Tongue (tissue), 2 donors: ENCODE measurements around the gene TOR1B.

GRCh38 chr9:129763150-129763558, 10.3 kb upstream of the PTGES start:
- RAMPAGE, long total RNA: no peak

DNA sequence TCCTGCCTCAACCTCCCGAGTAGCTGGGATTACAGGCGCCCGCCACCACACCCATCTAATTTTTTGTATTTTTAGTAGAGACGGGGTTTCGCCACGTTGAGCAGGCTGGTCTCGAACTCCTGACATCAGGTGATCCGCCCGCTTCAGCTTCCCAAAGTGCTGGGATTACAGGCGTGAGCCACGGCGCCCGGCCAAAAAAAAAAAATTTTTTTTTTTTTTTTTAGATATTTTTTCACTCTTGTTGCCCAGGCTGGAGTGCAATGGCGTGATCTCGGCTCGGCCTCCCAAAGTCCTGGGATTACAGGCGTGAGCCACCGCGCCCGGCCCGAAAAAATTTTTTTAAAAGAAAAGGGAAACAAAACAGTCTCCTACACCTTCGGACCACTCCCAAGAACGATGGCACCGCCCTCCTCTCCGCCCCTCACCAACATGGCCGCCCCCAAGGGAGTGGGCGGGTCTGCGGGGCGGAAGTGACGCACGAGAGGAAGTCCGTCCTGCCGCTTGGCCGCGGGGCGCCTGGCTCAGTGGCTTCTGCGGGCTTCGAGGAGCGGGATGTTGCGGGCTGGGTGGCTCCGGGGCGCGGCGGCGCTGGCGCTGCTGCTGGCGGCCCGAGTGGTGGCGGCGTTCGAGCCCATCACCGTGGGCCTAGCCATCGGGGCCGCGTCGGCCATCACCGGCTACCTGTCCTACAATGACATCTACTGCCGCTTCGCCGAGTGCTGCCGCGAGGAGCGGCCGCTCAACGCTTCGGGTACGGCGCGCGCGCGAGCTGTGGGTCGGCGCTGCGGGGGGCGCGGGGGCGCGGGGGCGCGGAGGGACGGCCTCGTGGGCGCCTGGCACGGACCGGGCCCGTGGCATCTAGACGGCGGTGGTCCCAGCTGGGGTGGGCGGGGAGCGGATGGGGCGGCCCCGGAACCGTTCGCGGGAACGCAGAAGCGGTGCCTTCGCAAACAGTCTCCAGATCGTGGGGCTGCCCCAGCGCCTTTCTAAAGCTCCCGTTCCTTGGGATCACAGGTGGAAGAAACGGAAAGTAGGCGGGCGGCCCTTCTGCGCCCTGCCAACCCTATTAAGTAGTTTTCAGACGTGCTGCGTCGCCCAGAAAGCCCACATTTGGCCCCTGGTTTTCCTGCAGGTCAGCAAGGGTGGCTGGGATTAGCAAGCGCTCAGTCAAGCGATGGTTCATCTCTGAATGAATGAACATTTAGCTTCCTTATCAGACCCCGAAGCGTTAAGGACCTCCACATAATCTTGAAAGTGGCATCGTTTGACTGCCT, at the start of gene TOR1B:
TOR1B (plus strand) TSS at position 524 of the 1,274 bp plus-strand sequence.
- RAMPAGE, long total RNA: no peak

DNA sequence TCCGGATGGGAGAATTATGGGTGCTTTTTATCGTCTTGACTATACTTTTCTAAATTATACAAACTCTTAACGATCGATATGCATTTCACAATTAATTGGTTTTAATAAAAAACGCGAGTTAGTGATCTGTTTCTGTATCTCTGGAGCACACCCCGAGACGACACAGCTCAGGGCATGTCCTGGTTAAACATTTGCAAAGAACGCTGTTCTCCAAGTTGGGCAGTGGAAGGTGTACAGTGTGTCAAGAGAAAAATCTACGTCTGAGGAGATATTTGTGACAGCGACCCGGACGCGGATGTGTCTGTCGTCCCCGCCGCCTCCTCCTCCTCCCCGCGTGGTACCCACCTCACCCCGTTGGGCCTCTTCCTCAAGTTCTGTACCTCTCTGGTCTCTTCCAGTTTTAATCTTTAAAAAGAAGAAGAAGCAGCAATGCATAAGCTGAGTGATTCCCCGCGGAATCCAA, 682 bp downstream of the C9orf78 start:
- RAMPAGE, long total RNA: no peak

DNA sequence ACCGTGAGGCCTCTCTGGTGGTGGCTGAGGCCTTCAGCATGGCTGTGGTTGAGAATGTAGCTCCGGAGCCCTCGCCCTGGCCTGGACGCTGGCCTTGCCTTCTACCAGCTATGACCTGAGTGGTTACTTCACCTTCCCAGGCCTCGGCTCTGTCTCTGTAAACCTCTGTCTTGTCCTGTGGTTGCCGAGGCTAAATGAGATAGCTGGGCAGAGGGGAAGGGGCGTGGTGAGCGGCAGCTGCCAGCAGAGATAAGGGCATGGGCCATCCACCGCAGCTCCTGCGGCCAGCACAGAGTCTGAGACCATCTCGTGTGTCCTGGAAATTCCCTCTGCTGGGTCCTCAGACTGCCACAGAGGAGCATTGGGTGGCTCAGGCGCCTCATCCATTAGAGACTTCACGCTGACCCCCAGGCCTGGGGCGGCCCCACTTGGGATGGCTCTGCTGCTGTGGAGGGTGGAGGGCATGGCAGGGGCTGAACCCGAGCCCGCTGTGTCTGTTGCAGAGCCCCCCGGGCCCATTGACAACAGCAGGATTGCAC, 43.9 kb downstream of the USP20 start:
- RAMPAGE, long total RNA: no peak

DNA sequence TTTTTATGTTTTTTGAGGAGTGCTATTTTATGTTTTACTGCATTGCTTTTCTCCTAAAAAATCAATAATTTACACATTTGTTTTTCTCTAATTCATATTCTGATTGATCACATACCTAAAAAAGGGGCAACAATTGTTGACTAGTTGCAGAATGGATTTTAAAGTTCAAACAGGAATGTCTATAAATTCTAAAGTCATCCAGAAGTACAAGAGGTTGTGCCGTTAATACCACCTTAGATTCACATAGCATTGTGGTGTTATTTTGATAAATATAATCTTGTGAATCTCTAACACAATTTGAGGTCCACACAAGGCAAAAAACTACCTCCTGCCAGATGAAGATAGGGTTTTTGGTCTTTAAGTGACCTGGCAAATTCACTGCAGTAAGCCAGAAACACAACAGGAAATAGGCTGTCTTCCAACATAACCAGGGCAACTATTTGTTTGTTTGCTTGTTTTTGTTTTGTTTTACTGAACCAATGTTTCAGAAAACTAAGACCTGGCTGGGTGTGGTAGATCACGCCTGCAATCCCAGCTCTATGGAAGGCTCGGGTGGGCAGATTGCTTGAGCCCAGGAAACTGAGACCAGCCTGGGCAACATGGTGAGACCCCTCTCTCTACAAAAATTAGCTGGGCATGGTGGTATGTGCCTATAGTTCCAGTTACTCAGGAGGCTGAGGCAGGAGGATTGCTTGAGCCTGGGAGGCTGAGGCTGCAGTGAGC, 95.4 kb downstream of the USP20 start:
- RAMPAGE, long total RNA: no peak

GRCh38 chr9:129932614-129933423, 97.6 kb downstream of the USP20 start:
- RAMPAGE, long total RNA: no peak

- RAMPAGE, long total RNA: no peak
These were observed 64.7 kb downstream of the FNBP1 start for GRCh38 chr9:129978392-129978681.

- RAMPAGE, long total RNA: no peak
These were observed 61.4 kb downstream of the FNBP1 start for GRCh38 chr9:129981608-129982015.

- RAMPAGE, long total RNA: no peak
These were observed 47.5 kb downstream of the FNBP1 start for GRCh38 chr9:129995466-129995936.

GRCh38 chr9:130314651-130315109, 49.1 kb downstream of the HMCN2 start:
- RAMPAGE, long total RNA: no peak

DNA sequence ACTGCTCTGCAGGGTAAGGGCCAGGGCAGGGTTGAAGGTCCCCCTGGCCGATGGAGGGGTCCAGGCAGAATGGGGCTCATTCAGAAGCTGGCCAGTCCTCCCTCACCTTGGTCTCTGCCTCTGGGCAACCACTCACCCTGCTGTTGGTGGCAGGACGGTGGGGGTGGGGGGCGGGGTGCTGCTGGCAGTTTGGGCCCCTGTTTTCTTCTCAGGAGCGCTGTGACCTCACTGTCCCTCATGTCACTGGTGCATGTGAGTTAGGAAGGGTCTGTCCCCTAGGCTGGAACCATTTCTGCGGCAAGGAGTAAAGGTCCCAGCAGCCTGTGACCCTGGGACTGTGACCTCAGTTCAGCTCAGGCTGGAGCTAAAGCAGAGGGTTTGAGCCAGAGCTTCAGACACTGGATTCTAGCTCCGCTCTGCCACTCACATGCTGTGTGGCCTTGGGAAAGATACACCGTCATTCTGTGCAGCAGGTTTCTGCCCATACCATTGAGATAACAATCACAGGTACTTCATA, 1.8 kb upstream of the ASS1 start:
- RAMPAGE, long total RNA: no peak

GRCh38 chr9:130476007-130476574, 31.3 kb downstream of the ASS1 start:
- RAMPAGE, long total RNA: no peak

- RAMPAGE, long total RNA: no peak
These were observed 23.8 kb downstream of the QRFP start for GRCh38 chr9:130872337-130873656.

- RAMPAGE, long total RNA: no peak
These were observed 198 bp downstream of the QRFP start for GRCh38 chr9:130896491-130896737.

DNA sequence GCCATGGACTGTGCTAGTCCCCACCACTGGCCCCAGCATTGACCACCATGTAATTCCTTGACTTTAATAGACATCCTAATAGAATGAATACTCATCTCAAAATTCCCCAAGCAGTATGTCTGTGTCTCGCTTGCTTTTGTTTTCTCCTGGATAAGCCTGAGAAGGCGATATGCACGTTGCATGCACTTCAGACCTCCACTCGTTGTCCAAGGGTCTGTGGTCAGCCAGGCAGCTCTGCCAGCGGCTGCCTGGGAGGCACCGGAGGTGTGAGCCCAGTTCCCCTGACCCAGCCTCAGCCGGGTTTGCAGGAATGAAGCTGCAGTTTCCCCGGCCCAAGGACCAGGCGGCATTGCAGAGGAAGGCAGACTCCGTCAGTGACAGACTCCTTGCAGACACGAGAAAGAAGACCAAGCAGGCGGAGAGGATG, 11.1 kb upstream of the AIF1L start:
- RAMPAGE, long total RNA: no peak

DNA sequence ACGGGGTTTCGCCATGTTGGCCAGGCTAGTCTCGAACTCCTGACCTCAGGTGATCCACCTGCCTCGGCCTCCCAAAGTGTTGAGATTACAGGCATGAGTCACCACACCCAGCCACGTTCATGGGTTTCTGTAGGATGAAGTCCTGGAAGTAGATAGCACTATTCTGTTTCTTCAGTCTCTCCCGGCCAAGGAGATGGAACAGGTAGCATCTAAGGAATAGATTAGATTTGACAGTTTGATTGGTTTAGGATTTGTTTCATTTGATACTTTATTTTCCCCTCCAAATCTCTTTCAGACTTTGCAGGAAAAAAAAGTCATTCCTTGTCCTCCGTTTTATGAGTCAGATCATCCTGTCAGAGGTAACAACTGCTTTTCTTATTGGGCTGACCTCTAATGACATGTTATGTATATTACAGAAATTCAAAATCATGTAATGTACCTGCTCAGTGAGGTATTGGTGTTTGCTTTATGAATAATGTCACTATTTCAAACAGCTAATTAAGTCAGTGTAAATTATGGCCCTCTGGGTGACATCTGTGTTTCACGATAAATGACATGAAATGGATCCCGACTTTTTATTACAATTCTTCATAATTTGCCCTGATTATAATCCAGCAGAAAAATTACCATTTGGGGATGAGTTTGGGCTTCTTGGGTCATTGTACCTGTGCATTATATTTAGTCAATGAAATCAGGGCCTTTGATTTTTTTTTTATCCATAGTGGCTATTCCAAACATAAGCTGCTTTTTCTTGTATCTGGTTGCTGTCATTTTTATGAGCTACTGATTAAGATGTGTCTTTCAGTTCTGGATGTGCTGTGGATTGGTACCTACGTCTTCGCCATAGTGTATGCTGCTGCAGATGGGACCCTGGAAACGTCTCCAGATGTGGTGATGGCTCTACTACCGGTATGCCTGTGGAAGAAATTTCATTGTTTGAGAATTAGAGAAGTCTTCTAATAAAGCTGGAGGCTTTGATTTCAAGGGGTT, 7.2 kb downstream of the NUP214 start:
- RAMPAGE, long total RNA: no peak

- RAMPAGE, long total RNA: no peak
These were observed 35.4 kb upstream of the PRRC2B start for GRCh38 chr9:131358444-131358943.

- RAMPAGE, long total RNA: no peak
These were observed 8.3 kb downstream of the PRRC2B start for GRCh38 chr9:131402142-131402581.

GRCh38 chr9:131467448-131468346, 35.0 kb upstream of the POMT1 start:
- RAMPAGE, long total RNA: no peak

DNA sequence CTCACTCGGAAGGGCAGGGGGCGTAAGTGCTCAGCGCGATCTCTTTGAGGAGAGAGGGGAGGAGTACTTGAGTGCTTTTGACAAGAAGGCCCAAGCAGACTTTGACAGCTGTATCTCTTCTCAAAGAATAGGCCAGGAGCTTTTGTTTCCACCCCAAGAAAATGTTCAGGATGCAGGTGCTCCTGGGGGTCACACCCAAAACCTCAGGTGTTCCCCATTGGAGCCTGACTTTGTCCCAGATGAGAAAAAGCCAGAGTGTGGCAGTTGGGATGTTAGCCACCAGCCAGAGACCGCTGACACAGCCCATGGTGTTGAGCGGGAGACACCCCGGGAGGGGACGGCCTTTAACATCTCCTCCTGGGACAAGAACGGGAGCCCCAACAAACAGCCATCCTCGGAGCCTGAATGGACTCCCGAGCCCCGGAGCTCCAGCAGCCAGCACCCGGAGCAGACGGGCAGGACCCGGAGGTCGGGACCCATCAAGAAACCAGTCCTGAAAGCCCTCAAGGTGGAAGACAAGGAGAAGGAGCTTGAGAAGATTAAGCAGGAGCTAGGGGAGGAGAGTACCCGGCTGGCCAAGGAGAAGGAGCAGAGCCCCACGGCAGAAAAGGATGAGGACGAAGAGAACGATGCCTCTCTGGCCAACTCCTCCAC, 28.1 kb upstream of the POMT1 start:
- RAMPAGE, long total RNA: no peak